Placental epithelial cell (primary cell): ENCODE results near the genes DUS2 and SNTB2.

DNA sequence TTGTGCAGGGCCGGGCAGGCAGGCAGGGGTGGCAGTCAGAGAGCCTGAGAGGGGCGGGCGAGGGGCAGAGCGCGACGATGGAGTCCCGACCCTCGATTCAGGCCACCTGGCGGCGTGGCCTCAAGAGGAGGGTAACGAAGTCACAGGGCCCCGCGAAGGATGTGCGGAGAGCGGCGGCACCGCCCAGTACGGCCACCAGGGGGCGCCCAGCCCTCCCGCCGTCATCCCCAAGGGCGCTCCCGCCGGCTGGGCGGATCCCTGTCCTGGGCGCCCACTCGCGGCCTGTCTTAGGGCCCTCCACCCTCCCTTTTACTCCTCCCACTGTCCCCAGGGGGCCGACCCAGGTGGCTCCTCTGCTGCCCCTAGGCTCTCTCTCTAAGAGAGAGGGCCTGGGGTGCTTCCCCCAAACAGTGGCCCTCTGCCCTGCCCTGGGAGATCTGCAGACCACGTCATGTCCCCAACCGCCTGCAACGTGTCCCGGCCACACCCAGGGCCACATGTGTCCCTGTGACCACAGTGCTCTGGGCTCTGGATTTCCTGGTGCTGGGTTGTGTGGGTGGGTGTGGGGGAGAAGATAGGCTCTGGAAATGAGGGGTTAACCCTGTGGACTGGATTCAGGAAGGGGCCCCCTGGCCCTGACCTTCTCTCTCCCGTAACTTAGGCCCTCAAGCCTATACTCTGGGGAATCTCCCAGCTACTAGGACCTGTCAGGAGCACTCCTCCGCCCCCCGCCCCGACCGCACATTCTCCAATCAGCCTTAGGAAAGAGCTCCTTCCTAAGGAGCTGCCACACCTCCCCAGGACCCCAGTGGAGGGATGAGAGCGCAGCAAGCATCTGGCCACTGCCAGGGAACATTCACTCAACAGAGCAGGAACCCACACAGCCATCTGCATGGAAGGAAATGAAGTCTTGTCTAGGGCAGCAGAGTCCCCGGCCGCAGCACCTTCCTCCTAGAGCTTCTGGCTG lies 5.8 kb downstream of the DPEP2 start:
- CAGE, long polyA plus RNA, result no peak

DNA sequence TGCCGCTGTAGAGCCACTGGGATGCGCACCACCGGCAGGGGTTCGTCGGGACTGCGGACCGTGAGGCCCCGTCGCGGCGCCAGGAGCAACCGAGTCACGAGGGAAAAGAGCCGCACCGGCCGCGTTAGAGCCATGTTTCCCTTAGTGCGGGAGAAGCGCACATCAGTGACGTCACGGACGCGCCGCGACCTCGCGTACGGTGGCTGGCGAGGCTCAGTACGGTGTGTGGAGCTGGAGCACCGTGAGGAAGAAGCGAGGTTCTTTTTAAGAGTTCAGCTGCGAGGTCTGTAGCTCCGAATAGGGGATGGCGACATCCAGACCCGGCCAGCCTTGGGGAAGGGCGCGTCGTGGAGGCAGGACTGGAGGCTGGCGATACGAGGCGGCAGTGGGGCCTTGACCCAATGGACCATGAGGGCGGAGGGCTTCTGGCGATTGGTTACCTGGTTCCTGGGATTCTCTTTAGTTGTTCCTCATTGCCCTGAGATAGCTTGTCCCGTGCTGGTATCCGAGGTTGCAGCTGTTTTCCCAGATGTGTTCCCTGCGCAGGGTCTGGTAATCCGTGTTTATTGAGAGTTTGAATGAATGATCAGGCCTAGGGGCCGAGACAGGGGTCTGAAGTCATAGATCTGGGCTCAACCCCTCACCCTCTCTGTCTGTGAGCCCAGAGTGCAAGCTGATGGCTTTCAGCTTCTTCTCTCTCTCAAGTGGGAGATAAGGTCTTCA lies at the start of gene DUS2:
Gene DUS2, plus strand, starts transcription at position 216 of the 723 bp plus-strand sequence.
- CAGE, long polyA plus RNA, result no peak

- CAGE, long polyA plus RNA, result no peak
These were observed 180 bp upstream of the NFATC3 start for GRCh38 chr16:68085092-68085287.

- CAGE, long polyA plus RNA, result no peak
These were observed 6.4 kb downstream of the ESRP2 start for GRCh38 chr16:68229284-68230112.

DNA sequence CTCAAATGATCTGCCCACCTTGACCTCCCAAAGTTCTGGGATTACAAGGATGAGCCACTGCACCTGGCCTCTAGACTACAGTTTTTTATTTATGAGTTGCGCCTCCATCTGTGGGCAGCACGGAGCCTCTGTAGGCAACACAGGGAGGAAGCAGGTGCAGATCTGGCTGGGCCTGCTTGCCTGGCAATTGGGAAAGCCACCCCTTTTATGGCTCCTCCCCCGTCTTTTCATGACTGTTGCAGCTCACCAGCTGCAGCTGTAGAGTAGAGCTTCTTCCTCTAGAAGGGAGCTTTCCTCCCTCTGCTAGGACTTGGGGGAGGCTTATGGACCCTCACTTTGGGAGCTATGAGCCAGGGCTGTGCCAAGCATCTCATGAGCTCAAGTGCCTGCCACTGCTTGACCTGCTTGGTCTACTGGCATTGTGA lies 7.1 kb upstream of the SLC7A6 start:
- CAGE, long polyA plus RNA, result no peak

GRCh38 chr16:68263493-68263938 lies 810 bp upstream of the SLC7A6 start:
- CAGE, long polyA plus RNA, result no peak

DNA sequence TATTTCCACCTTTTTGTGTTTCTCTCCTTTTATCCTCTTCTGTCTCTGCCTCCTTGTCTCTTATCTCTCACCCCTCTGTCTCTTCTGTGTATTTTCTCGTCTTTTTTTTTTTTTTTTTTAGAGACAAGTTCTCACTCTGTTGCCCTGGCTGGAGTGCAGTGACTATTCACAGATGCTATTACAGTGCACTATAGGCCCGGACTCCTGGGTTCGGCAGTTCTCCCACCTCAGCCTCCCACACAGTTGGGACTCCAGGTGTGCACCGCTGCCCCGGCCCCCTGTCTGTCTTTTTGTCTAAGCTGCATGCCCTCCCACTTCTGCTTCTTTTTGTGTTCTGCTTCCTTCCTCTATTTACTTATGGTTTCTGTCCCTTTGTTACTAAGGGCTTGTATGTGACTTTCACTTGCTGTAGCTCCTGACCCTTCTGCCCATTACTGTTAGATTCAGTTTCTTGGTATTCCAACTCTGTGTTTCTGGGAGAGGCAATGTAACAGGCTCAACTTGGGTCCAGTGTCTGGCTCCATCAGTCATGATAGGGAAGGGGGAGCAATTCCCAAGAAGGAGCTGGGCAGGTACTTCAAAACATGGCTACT lies 20.5 kb downstream of the SLC7A6 start:
- CAGE, long polyA plus RNA, result no peak

DNA sequence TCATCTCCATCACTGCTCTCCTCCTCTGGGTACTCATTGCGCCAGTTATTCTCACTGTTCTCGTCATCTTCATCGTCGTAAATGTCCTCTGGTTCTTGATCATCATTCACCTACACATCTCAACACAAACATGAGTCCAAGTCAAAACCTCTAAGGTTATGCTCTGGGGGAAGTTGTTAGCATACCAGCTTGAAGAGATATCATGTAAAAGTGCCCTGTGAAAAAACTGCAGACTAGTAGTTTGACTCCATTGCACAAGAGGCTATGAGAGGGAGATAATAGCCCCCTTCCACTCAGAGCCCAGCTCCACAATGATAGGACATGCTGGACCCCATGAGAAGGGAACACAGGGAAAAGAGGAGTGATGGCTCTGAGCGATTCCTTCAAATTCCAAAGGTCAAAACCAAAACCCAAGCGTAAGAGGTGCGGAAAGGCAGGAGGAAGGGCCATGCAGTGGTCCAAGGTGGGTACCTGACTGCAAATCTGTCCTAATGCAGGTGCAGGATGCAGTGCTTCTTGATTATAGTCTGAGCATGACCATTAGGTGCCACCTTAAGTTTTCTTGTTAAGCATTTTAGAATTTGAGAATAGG lies 8.3 kb downstream of the SLC7A6OS start:
- CAGE, long polyA plus RNA, result no peak

- CAGE, long polyA plus RNA, result no peak
These were observed 21.6 kb downstream of the PRMT7 start for GRCh38 chr16:68332224-68333007.

- CAGE, long polyA plus RNA, result no peak
These were observed 50.3 kb downstream of the PRMT7 start for GRCh38 chr16:68360923-68361763.

DNA sequence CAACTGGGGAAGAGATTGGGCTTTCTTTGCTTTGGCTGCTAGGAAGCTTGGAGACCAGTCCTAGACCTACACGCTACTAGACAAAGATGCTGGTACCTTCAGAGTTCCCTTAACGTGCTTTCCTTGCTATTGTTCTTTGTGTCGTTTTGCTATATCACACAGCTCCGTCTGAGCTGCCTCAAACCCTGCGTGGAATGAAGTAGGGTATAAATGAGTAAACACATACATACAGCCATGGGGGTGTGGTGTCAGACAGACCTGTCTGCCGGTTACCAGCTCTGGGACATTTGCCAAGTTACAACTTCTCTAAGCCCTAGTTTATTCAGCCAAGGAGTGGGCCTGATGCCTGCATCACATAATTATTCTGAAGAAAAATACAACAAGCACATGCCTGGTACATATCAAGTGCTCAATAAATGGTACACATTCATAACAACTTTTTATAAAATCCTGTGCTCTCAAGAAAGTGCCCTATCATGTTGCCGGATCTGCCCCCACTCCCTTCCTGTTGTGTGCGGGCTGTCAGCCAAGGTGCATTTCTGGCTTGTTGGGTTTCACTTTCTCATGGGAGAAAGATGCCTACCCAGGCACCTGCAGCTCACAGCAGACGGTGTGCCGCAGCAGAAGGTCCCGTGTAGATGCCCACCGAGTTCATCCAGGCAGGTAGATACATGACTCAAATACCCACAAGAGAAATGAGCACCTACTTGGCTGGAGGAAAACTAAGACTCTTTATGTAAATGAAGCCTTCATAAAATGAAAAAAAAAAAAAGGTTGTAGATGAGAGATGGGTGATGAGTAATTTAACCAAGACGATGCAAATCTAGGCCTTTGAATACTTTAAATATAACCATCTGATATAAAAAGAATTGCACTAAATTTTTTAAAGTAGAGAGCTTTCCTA lies 30.4 kb downstream of the SMPD3 start:
- CAGE, long polyA plus RNA, result no peak

- CAGE, long polyA plus RNA, result no peak
These were observed 421 bp downstream of the ZFP90 start for GRCh38 chr16:68539371-68540052.

- CAGE, long polyA plus RNA, result no peak
These were observed 4.2 kb upstream of the CDH3 start for GRCh38 chr16:68640861-68641344.

GRCh38 chr16:68658250-68659119 lies 13.4 kb downstream of the CDH3 start:
- CAGE, long polyA plus RNA, result no peak

- CAGE, long polyA plus RNA, result no peak
These were observed 7.5 kb downstream of the CDH1 start for GRCh38 chr16:68744430-68745215.

DNA sequence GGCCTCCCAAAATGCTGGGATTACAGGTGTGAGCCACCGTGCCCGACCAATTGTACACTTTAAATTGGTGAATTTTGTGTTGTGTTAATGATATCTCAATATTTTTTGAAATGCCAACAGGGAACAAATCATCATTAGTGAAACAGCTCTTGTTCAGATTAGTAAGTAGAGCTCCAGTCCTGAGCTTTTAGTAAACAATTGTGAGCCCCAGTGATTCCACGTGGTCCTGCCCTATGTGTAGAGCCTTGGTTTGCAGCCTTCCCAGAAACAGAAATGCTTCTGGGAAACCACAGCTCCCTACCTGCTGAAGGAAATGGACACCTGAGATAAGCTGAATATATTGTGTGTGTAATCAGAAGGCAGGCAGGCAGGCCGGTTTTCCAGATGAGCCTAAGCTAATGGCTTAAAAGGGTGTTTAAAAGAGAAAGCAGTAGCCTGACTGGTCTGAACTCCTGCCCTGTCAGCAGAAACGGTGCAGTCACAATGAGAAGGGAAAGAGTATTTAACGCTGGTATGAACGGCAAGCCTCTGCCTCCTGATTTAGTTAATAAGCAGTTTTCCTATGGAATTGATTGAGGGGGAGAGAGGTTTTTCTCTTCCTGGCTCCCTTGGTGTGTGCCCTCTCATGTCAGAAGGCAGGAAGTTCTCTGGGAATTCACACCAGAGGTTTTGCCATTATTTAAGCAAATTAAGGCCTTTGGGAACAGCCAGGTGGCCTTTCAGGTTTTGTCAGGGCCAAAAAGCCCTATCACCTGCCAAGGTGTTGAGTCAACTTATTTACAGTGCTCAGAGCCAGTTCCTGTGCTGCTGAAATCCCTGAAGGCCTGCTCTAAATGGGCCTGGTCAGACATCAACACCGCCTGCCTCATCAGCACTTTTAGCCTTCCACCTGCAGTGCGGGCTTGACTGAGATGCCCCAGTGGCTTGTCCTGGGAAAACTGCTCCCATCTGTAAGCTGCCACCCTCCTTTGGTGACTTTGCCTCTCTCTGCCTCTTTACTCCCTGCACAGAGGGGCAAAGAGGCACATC lies 41.5 kb downstream of the CDH1 start:
- CAGE, long polyA plus RNA, result no peak

GRCh38 chr16:69089475-69089822 lies 16.0 kb upstream of the HAS3 start:
- CAGE, long polyA plus RNA, result no peak

GRCh38 chr16:69186942-69187263 lies at the start of gene SNTB2:
Gene SNTB2, plus strand, starts transcription at chr16:69187164.
- CAGE, long polyA plus RNA, result no peak

GRCh38 chr16:69531562-69531875 lies 34.2 kb upstream of the NFAT5 start:
- CAGE, long polyA plus RNA, result no peak

GRCh38 chr16:69566088-69566789 lies 473 bp downstream of the NFAT5 start:
- CAGE, long polyA plus RNA, result no peak